ENCODE measurements around the genes ACAA2 and ME2.

- RAMPAGE, long total RNA, result no peak
- RRBS, result no CpG with 5 or more reads among the region's 6 CpGs
Measured at GRCh38 chr18:49788350-49789133, 24.8 kb downstream of the ACAA2 start.

DNA sequence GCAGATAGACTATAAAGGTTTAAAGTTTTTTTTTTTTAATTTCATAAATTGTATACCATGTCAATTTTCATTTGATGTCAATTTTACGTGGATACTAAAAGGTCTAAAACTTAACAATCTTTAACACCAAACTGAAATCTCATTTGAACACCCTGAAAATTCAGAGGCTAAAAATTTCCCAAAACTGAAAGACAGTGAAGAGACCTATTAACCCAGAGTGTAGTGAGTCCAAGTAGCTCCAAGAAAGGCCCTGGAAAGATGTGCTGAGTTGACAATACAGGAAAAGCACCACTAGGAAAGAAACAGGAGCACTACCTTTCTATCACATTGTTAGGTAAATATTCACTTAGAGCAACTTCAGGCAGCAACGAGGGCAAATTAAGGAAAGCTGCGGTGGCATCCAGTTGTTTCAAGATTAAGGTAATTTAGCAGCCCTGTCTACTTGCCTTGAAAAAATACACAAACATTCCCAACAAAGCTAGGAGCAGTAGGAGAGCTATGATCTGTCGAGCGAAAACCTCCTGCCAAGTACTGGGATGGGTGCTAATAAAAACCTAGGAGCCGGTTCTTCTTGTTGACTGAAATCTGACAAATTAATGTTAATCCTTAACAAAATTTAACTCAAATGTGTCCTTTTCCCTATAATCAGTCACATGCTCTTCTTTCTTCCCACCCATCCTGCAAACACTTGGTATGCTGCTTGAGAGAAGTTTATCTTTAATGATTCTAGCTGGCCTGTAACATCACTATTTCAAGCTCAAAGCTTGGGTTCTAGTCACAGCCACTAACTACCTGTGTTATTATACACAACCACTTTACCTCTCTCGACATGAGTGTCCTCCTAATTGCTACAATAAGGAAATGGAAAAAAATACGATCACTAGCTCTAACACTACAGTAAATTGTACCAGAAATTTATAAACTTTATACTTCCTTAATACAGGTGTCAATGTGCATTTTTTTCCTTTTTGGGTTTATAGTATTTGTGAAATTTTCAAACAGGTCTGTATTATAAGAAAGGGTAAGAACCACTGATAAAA is 2.1 kb downstream of the ACAA2 start:
- RAMPAGE, long total RNA, result no peak
- RRBS, result no CpG with 5 or more reads among the region's 8 CpGs

- RAMPAGE, long total RNA, result start-site peak on the minus strand at chr18:49813515-49813602, 911 and 697 reads in 2 replicates
- RRBS, result no CpG with 5 or more reads among the region's 62 CpGs
Measured at GRCh38 chr18:49812899-49813784, at the start of gene ACAA2. Gene ACAA2 (minus strand): TSS chr18:49813533.

GRCh38 chr18:49817906-49818585 is 4.7 kb upstream of the ACAA2 start:
- RAMPAGE, long total RNA, result no peak
- RRBS, result no CpG with 5 or more reads among the region's 5 CpGs

- RAMPAGE, long total RNA, result no peak
- RRBS, result no CpG with 5 or more reads among the region's 15 CpGs
Measured at GRCh38 chr18:49858040-49859001, 45.0 kb upstream of the ACAA2 start.

GRCh38 chr18:49902682-49902928 is 89.3 kb upstream of the ACAA2 start:
- RAMPAGE, long total RNA, result no peak
- RRBS, result no CpG with 5 or more reads among the region's 8 CpGs

GRCh38 chr18:49944730-49945683 is 131.7 kb upstream of the ACAA2 start:
- RAMPAGE, long total RNA, result no peak
- RRBS, result no CpG with 5 or more reads among the region's 16 CpGs

DNA sequence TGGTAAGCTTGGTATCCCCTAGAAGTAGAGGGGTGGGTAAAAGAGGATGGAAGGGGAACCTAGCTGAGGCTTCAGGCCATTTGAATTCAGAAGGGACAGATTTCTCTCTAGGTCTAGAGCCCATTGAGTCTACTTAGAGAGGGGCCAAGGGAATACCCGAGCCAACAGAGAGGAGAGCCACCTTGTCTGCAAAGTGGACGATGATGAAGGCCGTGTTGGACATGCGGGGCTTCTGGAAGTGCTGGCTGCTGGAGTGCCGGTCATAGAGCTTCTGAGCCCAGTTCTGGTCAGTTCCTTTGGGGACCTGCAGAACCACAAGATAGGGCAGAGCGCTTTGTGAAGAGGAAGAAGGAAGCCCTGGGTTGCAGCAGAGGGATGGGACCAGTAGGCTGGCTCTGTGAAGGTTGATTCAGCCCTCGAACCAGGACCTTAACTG is 140.8 kb upstream of the ACAA2 start:
- RAMPAGE, long total RNA, result no peak
- RRBS, result no CpG with 5 or more reads among the region's 7 CpGs

- RAMPAGE, long total RNA, result no peak
- RRBS, result no CpG with 5 or more reads among the region's 5 CpGs
Measured at GRCh38 chr18:49967760-49968162, 154.4 kb upstream of the ACAA2 start.

DNA sequence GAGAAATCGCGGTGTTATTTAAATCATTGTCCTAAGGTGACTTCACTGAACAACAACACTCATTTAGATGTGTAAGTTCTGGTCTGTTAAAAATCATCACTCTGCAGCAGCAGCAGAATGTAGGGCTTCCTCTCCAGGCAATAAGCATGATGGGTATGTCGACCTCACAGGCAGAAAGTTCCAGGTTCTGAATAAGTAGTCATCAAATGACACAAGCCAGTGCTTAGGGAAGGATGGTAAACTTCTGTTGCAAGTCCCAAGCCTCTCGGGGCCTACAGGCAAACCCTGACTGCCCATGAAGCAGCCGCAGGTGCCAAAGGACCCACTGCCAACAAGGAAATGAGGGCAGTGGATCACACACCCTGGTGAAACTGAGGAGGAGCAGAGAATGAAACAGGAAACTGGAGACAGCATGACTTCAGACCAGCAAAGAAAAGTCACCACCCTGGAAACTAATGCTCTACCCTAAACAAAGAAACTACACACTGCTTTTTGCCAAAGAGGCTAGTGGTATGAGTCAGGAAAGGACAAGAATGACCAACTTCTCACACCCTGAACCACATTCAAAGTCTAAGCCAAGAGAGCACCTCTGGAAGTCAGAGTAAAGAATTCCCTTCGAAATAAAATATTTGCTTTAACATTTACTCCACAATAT is 97.3 kb downstream of the MYO5B start:
- RAMPAGE, long total RNA, result no peak
- RRBS, result no CpG with 5 or more reads among the region's 6 CpGs

DNA sequence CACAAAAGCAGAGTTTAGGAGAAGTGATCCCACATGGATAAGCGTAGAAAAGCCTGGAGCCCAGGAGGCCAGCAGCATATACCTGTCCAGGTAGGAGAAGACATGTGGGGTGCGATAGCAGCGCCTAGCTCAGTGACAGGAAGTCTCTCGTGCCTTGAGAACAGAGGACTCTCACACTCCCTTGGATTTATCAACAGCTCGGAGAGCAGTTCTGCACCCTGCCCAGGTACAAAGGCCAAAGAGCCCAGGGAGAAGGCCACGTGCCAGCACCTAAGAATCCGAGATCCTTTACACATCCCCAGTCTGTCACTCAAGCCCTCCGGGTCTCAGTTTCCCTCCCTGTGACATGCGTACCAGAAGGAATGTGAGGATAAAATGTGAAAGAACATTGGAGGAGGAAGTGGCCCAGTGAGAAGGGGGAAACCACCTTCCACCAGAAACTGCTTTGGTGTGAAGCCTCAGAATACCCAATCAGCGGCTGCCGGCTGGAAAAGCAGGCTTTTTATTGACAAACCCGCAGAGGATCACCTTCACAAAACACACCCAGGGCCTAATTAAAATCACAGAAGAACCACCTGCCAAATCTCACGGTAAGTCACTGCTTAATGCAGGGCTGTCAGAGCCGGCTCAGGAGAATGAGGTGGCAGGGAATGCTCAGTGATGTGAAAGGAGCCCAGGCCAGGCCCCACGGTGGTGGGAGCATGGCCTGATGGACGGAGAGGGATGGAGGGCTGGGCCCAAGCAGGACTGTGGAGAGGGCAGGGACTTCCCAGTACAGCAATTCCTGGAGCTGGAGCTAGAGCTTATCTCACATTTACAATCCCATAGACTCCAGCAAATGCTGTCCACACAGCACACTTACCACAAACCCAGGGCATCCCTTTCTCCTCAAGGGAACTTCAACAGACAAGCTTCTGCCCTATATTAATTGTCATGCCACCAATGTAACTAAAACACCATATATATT is 66.2 kb downstream of the MYO5B start:
- RAMPAGE, long total RNA, result no peak
- RRBS, result no CpG with 5 or more reads among the region's 16 CpGs

DNA sequence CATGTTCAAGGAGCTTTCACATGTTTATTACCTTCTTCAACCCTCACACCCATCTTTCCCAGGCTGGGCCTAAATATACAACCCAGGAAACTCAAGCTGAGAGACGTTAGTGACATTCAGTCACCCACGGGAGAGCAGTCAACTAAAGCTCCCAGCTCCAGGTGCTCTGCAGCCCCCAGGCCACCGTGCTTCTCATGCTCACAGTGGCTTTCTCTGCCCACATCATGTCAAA is 35.7 kb downstream of the MYO5B start:
- RAMPAGE, long total RNA, result no peak
- RRBS, result no CpG with 5 or more reads among the region's 3 CpGs

DNA sequence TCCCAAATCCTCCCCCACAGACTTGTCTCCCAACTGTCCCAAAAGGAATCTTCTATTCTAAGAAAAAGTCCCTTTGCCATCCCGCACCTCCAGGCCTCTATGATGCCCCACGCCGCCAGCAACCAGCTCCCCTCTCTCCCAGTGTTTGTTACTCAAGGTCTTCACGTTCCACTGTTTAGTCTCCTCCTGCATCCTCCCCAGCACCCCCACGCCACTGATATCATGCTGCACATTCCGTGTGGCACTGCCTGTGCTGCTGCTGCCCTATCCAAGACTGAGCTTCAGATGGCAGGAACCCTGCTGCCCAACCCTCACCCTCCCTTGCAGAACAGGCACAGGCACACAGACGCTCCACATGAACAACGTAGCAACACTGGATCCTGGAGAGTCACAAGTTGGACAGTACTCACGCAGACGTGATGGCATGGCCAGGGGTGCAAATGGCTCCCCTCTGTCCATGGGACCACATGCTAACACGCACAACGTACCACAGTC is 35.3 kb downstream of the MYO5B start:
- RAMPAGE, long total RNA, result no peak
- RRBS, result no CpG with 5 or more reads among the region's 12 CpGs

GRCh38 chr18:50194048-50194505 is 870 bp downstream of the MYO5B start:
- RAMPAGE, long total RNA, result no peak
- RRBS, result 0% methylated on average over 2 of the region's 39 CpGs

- RAMPAGE, long total RNA, result no peak
- RRBS, result 5% methylated on average over 4 of the region's 22 CpGs
Measured at GRCh38 chr18:50401966-50402524, 27.2 kb downstream of the SKA1 start.

GRCh38 chr18:50658972-50659535 is 99.2 kb downstream of the MAPK4 start:
- RAMPAGE, long total RNA, result no peak
- RRBS, result no CpG with 5 or more reads among the region's 6 CpGs

- RAMPAGE, long total RNA, result no peak
- RRBS, result no CpG with 5 or more reads among the region's 1 CpG
Measured at GRCh38 chr18:50665359-50666117, 105.7 kb downstream of the MAPK4 start.

DNA sequence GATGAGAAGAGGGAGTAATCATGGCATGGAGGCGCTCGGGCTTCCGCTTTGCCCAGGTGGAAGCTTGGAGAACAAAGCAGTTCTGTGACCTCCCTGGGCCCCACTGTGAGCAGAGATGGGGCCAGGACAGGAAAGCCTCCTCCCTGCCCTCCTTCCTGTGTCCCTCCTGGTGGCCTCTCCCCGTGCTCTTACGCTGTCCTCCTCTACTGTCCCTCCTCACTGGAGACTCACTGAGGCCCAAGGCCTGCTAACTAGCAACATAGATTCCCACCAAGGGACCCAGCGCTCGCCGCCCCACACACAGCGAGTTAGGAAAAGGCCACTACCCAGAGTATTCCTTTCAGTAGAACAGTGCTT is 119.8 kb downstream of the MAPK4 start:
- RAMPAGE, long total RNA, result no peak
- RRBS, result no CpG with 5 or more reads among the region's 9 CpGs

DNA sequence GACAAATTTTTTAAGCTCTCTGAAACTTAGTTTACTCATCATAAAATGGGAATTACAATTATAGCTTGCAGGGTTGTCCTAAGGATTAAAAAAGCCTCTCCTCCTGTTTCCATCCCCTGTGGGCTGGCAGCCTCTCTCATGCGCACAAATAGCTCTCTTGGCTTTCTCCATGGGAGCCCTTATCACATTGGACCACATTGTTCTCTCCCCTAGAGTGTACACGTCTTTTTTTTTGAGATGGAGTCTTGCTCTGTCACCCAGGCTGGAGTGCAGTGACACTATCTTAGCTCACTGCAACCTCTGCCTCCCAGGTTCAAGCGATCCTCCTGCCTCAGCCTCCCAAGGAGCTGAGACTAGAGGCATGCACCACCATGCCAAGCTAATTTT is 22.0 kb upstream of the MRO start:
- RAMPAGE, long total RNA, result no peak
- RRBS, result no CpG with 5 or more reads among the region's 3 CpGs

DNA sequence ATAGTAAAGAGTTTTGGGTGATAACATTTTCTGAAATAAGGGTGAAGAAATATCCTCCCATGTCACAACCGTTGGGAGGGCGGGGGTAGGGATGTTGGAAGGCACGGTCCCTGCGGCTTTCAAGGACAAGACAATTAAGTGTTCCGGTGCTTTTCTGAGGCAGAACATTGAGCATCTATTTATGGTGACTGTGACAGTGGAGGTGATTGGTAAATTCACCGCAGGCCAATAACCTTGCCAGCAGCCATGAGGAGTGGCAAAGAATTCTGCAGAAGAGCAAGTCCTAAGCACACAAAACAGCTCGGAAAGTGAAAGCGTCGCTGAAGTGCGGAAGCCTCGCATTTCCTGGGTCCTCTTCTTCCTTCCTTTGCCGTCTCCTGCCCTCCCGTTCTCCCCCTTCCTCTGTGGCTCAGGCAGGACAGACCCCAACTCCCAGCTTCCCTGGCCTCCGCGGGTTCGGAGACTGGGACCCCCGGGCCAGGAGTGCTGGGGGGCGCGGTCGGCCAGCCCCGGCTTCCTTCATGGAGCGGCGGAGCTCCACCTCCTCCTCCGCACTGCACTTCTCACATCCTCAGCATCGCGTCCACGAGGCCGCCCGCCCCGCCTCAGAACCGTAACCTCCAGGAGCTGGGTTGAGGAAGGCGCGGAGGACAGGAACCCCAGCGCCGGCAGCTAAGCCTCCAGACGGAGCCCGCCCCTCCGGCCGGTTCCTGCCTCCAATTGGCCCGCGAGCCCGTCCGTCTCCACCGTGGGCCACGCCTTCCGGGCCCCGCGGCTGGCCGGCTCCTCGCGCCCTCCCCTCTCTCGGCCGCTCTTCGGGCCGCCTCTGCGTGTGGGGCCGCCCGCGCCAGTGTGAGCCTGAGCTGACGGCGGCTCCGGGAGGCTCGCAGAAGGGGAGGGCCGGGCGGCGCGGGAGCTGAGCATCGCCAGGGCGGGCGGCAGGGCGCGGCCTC is at the start of gene ME2:
Gene ME2, plus strand, starts transcription at position 802 of the 953 bp plus-strand sequence.
- RAMPAGE, long total RNA, result no peak
- RRBS, result 5% methylated on average over 27 of the region's 72 CpGs